ENCODE measurements around the gene LARP1B.

GRCh38 chr4:122458458-122458837 is 1.9 kb upstream of the IL2 start:
- RRBS, result no CpG with 5 or more reads among the region's 5 CpGs

GRCh38 chr4:123398221-123398662 is 1.6 kb downstream of the SPRY1 start:
- RRBS, result 3% methylated on average over 30 of the region's 66 CpGs

DNA sequence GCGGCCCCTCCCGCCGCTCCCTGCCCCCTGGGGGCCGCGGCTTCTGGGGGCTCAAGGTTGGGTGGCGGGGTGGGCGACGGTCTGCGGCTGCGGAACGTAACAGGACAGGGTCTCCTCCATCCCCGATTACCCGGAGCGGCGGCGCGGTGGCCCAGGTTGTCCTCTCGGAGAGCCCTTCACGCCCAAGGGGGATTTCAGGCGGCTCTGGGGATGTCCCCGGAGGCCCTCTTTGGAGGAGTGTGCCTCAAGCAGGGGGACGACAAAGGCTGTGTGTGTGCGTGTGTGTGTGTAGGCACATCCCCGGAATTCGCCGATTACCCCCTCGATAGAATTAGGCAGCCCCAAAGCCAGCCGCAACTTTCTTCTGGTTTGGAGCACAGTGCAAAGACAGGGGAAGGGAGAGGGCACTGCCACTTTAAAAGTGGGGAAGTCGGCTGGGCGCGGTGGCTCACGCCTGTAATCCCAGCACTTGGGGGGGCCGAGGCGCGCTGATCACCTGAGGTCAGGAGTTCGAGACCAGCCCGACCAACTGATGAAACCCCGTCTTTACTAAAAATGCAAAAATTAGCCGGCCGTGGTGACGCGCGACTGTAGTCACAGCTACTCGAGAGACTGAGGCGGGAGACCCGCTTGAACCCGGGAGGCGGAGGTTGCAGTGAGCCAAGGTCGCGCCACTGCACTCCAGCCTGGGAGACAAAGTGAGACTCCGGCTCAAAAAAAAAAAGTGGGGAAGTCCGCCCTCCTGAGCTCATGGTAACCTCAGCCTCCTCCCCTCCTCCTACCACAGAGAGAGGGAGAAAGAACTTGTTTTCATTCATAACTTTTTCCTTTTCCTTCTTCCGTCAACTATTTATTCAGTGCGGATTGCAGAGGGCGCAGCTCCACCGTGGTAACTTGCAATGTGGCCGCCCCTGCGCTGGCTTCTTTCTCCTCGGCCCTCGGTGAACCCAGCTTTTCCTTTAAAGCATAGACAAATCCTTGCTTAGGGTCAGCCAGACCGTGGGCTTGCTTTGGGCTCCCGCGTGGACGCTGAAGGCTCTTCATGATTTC is 2.4 kb downstream of the SPRY1 start:
- RRBS, result 1% methylated on average over 11 of the region's 64 CpGs

DNA sequence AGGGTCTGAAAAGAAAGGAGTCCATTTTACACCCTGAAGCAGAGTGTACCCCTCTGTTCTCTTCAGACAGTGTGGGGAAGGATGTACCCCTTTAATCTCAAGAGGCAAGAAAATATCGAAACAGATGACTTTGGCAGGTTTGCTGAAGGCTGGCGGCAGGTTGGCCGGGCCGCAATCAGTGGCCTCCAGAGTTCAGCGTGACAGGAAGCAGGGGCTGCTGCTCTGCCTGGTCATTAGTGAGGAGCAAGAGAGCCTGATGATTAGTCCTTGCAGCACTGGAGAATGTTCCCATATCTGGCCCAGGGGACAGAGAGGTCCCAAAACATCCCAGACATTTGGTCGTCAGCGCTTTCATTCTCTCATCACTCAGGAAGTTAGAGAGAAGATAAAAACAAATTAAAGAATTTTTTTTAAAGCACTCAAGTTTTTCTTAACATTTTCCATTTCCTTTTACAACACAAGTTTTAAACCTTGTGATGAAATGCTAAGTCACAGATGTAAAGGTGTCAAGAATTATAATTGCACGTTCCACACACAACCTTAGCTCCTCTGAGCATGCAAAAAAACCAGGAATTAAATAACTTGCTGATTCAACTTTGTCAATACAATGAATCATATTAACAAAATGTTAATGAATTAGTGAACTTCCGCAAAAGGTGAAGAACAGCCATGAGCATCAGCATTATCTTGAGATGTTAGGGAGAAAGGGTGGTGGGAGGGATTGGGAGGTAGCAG is 352.9 kb downstream of the SPRY1 start:
- RRBS, result no CpG with 5 or more reads among the region's 9 CpGs

GRCh38 chr4:124097437-124097793 is 615.1 kb downstream of the ANKRD50 start:
- RRBS, result no CpG with 5 or more reads among the region's 1 CpG

DNA sequence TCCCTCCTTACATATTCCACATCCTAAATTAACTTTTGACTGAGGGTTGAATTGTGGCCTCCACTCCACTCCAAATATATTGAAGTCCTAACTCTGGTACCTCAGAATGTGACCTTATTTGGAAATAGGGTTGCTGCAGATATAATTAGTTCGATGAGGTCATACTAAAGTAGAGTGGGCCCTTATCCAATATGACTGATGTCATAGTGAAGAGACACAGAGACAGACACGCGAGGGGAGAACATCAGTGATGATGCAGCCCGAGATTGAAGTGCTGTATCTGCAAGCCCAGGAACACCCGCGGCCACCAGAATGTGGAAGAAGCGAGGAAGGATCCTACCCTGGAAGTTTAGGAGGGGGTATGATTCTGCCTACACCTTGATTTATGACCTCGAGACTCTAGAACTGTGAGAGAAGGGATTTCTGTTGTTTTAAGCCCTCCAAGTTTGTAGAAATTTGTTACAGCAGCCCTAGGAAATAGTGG is 279.0 kb downstream of the ANKRD50 start:
- RRBS, result no CpG with 5 or more reads among the region's 8 CpGs

GRCh38 chr4:127708813-127709457 is 21.3 kb upstream of the SLC25A31 start:
- RRBS, result no CpG with 5 or more reads among the region's 5 CpGs

GRCh38 chr4:127783942-127784484 is 1.9 kb downstream of the HSPA4L start:
- RRBS, result no CpG with 5 or more reads among the region's 9 CpGs

DNA sequence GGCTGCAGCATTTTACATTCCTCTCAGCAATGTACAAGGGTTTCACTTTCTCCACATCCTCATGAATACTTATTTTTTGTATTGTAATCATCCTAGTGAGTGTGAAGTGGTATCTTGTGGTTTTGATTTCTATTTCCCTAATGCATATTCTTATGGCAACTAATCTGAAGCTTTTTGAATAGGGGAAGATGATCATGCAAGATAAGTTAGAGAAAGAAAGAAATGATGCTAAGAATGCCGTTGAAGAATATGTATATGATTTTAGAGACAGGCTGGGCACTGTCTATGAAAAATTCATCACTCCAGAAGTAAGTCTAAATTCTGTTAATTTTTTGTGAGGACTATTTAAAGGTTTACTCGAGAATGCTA is 40.4 kb downstream of the HSPA4L start:
- RRBS, result no CpG with 5 or more reads among the region's 2 CpGs

DNA sequence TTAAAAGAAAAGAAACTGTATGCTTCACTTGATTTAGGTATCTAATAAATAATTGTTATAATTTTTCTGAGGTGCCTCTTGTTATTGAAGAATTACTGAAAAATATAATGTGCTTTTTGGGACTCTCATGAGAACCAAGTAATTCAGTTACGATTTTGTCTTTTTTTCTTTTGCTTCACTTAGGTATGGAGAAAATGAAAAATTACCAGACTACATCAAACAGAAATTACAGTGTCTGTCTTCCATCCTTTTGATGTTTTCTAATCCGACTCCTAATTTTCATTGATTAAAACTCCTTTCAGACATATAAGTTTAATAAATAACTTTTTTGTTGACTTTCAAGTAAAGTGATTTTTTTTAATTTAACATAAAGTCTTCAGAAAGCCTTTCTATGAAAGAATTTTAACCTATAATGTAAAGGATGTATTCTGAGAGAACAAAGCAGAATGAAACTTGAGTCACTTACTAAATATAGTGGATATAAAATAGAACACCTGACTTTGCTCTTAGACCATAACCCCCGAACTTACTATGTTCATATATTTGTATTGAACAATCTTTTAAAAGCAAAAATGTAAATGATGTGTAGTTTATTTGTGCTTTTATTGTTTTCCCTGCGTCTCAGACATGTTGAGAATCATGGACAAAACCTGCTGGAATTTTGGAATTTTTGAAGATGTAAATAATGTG is 17.7 kb downstream of the PLK4 start:
- RRBS, result no CpG with 5 or more reads among the region's 4 CpGs

DNA sequence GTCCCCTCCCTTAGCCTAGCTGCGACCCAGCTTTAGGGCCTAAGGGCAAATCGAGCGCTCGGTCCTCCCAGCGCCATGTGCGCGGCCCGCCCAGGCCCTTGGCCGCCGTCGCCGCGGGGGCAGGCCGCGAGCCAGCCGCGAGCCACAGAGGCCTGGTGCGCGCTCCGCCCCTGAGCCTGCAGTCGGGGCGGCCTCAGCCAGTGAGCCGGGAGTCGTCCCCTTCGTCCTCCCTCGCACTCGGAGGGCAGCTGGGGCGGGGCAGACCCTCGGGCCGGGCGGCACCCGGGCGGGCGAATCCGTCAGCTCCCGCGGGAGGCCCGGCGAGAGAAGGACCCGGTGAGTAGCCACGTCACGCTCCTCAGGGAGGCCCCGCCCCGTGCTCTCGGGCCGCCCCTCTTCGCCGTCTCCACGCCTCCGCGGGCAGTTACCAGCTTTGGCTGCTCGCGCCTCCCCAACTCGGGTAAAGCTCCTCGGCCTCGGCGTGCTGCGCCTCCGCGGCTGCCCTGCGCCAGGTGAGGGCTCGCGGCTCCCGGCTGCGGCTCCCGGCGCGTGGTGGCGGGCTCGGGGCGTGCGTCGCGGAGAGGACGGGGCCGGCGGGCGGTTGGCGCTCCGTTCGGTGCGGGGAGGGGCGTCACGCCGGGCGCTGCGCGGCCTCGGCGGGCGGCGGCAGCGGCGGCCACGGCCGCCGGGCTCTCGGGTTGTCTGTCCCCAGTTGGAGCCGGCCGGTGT is at the start of gene LARP1B:
LARP1B (plus strand) TSS at position 423 of the 729 bp plus-strand sequence.
- RRBS, result 2% methylated on average over 47 of the region's 100 CpGs

DNA sequence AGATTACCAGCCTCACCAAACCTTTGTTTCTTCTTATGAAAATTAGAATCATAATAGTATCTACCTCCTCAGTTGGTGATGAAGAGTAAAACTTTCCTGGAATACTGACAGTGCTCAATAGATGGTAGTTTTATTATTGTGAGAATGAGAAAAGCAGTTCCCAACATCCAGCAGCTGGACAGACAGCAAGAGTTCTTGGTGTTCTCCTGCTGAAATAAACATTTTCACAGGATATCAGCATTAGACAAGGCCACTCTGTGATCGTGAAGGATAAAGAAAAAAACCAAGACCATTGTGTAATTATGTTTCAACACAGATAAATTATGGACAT is 136.7 kb upstream of the PGRMC2 start:
- RRBS, result no CpG with 5 or more reads among the region's 1 CpG

DNA sequence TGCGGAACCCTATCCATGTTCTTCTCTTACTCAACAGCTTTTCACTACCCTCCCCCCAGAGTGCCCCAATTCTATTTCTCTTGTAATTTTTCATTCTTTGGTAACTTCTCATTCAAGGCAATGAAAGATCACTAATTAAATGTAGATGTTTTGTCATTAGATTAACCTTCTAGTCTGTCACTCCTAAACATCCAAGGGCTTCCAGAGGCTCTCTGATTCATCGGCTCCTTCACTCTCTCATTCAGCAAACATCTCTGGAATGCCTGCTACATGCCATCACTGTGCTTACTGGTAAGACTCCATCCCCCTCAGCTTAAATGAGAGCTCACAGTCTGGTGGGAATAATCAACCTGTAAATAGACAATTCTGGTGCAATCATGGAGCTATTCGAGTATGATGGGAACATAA is 241.4 kb upstream of the PGRMC2 start:
- RRBS, result no CpG with 5 or more reads among the region's 3 CpGs

- RRBS, result no CpG with 5 or more reads among the region's 3 CpGs
These were observed 5.6 kb upstream of the JADE1 start for GRCh38 chr4:128803763-128804393.

GRCh38 chr4:128845907-128846674 is 36.6 kb downstream of the JADE1 start:
- RRBS, result 96% methylated on average over 2 of the region's 5 CpGs

DNA sequence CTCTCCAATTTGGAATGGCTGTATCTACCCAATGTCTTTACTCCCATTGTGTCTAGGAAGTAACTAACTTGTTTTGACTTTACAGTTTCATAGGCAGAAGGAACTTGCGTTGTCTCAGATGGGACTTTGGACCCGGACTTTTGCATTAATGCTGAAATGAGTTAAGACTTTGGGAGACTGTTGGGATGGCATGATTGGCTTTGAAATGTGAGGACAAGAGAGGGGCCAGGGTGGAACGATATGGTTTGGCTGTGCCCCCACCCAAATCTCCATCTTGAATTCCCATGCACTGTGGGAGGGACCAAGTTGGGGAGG is 429.7 kb downstream of the PCDH10 start:
- RRBS, result no CpG with 5 or more reads among the region's 3 CpGs

GRCh38 chr4:137125017-137125297 is 407.3 kb downstream of the PCDH18 start:
- RRBS, result no CpG with 5 or more reads among the region's 3 CpGs

DNA sequence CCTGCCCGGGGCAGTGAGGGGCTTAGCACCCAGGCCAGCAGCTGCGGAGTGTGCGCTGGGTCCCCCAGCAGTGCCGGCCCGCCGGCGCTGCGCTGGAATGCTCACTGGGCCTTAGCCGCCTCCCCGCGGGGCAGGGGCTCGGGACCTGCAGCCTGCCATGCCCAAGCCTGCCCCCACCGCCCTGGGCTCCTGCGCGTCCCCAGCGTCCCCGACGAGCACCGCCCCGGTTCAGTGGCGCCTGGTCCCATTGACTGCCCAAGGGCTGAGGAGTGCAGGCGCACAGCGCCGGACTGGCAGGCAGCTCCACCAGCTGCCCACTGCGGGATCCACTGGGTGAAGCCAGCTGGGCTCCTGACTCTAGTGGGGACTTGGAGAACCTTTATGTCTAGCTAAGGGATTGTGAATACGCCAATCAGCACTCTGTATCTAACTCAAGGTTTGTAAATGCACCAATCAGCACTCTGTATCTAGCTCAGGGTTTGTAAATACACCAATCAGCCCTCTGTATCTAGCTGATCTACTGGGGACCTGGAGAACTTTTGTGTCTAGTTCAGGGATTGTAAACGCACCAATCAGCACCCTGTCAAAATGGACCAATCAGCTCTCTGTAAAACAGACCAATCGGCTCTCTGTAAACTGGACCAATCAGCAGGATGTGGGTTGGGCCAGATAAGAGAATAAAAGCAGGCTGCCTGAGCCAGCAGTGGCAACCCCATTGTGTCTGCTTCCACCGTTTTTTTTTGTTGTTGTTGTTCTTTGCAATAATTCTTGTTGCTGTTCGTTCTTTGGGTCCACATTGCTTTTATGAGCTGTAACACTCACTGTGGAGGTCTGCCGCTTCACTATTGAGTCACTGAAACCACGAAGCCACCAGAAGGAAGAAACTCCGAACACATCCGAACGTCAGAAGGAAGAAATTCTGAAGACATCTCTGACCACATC is 110.9 kb downstream of the PCDH18 start:
- RRBS, result 91% methylated on average over 2 of the region's 35 CpGs

- RRBS, result no CpG with 5 or more reads among the region's 26 CpGs
These were observed 299.2 kb downstream of the SLC7A11 start for GRCh38 chr4:137942813-137943428.